NCI-H460 (cell line): Measurements from ENCODE around the gene EML4.

RAMPAGE:
- cytosol, long total RNA, result no peak
- long total RNA, result no peak
- nucleus, long total RNA, result no peak
Measured at GRCh38 chr2:39065087-39066204, 55.4 kb downstream of the SOS1 start.

DNA sequence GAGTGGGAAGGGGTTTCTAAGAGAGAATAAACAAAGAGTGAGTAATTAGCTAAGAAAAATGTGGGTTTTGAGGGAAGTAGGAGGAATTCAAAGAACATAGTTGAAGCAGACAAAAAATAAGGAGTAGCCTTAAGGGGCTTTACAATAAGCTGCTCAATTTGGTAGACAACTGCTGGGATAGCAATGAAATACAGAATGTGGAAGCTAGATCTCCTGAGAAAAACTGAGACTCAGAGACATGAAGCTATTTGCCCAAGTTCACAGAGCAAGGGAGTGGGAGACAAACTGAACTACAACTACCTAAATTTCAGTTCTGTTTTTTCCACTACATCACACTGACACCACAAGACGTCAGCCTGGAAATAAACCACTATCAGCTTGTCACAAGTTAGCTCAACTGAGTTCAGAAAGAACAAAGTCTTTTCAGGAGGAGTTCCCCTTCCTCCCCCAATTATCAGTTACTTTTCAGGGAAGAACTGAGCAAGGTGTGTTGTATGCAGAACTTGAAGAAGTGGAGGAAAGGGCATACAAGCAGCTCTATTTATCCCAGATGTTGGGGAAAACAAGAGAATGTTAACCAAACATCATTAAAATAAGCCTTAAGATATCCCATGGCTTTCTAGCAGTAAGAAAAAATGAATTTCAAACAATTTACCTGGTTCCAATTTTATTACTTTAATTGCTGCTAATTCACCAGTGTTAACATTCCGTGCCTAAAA is 59.5 kb downstream of the MAP4K3 start:
RAMPAGE:
- cytosol, long total RNA, result no peak
- long total RNA, result no peak
- nucleus, long total RNA, result no peak

RAMPAGE:
- cytosol, long total RNA, result no peak
- long total RNA, result no peak
- nucleus, long total RNA, result no peak
Measured at GRCh38 chr2:39435036-39435589, 2.0 kb downstream of the MAP4K3 start.

DNA sequence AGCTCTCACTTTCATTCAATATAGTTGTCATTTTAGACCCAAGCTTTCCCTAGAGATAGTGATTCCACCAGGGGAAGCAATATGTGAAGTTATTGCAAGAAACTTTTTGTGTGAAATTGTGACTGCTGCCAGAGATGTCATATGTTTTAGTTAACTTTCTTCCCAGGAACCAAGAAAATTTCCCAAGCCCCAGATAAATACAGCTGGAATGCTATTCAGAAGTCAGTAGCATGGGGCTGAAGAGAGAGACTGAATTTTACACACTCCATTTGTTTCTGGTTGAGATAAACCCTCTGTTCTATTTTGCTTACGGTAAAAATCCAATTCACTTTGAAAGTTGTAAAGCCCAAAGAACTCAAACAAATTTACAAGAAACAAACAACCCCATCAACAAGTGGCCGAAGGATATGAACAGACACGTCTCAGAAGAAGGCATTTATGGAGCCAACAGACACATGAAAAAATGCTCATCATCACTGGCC is 60.4 kb upstream of the MAP4K3 start:
RAMPAGE:
- cytosol, long total RNA, result no peak
- long total RNA, result no peak
- nucleus, long total RNA, result no peak

DNA sequence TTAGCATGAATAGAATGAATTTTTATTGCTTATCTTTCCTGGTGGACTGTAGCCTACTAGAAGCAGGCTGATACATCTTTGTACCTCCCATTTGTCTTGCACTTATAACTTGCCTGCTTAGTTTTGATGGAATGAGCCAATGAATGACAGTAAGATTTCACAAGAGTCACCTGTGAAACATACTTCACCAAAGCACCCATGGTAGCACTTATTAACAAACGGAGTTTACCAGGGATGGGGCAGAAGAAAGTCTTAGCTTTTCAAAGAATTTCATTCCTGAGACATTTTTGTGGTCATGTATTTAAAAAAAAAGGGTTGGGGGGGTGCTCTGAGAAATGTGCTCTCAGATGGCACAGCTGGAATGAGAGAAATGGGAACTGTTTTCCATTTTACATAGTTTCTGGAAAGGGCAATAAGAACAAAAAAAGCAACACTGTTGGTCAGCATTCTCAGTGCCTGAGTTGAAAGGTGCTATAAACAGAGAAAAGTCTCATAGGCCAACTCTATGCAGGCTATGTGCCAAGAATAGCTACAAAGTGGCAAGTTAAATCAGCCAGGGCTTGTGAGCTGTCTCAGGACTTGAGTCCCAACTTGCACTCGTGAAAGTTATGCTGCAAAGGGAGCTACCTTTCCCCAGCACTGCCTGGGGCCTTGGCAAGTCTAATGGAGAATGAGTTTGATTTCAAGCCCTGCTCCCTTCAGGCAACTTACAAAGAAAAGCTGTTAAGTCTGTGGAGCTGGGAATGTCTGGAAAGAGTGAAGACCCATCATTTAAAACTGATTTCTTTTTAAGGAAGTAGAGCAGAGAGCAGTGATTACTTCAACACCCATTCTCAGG is 170.7 kb downstream of the SLC8A1 start:
RAMPAGE:
- cytosol, long total RNA, result no peak
- long total RNA, result no peak
- nucleus, long total RNA, result no peak

DNA sequence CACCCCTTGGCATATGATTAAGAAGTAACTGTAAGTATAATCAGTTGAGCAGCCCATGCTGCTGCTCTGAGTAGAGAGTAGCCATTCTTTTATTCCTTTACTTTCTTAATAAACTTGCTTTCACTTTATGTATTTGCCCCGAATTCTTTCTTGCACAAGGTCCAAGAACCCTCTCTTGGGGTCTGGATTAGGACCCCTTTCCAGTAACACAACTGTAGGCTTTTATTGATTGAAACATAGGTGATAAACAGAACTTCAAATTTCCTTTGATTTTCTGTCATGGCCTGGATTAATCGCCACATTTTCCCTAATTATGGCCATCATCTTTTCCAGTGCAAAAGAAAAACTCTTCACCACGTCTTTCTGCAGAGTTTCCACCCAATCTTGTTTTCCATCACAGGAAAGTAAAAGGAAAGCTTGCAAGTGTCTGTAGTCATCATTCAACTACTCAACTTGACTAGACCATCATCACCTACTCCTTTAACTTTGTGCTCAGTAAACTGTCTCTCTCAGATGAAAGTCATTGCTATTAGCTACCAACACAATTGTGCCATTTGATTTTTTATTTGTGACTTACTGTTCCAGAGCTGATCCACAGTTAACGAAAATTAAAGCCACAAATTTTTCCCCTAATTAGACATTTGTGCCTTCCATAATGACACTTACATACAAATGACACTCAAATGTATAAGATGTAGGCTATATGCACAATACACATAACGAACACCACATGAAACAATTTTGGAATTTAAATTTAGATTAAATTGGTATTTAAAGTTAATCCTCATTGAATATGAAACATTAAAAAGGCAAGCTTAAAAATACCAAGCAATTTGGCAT is 49.3 kb downstream of the SLC8A1 start:
RAMPAGE:
- cytosol, long total RNA, result no peak
- long total RNA, result no peak
- nucleus, long total RNA, result no peak

GRCh38 chr2:41725732-41726369 is 322.0 kb upstream of the PKDCC start:
RAMPAGE:
- cytosol, long total RNA, result no peak
- long total RNA, result no peak
- nucleus, long total RNA, result no peak

RAMPAGE:
- cytosol, long total RNA, result no peak
- long total RNA, result no peak
- nucleus, long total RNA, result no peak
Measured at GRCh38 chr2:42049463-42049970, 1.7 kb downstream of the PKDCC start.

RAMPAGE:
- cytosol, long total RNA, result no peak
- long total RNA, result no peak
- nucleus, long total RNA, result no peak
Measured at GRCh38 chr2:42102639-42103266, 54.9 kb downstream of the PKDCC start.

DNA sequence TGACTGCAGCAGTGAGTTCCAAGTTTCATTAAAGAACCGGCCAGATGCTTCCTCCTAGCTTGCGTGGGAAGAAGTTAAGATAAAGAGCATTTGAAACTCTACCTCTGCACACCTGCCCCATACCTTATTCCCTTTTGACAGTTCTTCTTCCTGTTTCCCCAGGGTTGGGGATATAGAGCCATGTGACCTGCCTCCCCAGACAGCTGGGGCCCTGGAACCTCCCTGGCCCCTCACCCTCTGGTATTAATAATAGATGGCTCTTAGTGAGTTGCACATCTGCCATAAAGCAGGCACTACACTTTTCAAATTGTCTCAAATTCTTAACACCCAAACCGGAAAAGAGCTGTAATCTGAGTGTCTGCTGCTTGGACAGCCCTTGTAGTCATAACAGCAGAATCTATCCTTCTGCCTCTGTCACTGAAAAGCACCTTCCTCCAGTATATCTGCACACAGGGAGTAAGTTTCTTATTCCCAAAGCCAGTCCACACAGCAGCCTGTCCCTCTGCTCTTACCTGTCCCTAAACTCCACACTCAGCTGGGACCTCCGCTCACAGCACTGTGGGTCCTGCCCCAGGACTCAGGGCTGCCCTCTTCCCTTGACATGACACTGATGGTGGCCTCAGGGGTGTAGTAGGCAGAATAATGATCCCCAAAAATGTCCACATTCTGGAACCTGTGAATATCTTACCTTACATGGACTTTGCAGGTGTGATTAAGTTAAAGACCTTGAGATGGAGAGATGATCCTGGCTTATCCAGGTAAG is 39.9 kb upstream of the EML4 start:
RAMPAGE:
- cytosol, long total RNA, result no peak
- long total RNA, result no peak
- nucleus, long total RNA, result no peak

DNA sequence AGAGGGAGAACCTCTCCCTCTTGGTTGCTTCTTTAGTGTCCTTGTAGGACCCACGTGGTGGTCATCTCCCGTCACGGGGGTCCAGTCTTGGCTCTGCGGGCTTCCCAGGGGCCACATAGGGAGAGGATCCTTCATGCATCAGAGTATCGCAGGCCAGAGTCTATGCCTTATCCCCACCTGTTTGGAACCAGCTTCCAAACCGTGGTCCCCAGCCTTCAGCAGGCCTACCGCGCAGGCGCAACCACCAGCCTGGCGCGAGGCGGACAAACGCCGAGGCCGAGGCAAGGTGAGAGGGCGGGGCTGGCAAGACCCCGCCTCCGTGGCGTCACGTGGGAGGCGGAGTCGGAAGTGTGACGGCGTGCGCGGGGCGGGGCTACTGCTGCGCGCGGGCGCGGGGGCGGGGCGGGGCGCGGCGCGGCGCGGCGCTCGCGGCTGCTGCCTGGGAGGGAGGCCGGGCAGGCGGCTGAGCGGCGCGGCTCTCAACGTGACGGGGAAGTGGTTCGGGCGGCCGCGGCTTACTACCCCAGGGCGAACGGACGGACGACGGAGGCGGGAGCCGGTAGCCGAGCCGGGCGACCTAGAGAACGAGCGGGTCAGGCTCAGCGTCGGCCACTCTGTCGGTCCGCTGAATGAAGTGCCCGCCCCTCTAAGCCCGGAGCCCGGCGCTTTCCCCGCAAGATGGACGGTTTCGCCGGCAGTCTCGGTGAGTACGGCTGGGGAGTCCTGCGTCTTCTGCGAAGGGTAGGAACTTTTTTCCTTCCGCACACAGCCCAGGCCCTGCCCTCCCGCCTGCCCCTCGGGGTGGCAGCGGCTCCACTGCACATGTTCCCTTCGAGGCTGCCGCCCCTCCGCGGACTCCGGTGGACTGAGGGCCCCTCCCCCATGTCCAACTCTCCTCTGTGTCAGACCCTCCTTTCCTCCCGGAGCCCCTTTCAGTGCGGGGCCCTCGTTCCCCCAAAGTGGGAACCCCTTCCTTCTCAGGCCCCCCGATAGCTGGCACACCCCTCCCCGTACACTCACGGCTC is at the start of gene EML4:
Gene EML4, plus strand, starts transcription at position 420 of the 1,025 bp plus-strand sequence.
RAMPAGE:
- cytosol, long total RNA, result start-site peak on the plus strand centred at position 451 of the sequence, 78 bp wide, 821 and 1,327 reads in 2 replicates
- long total RNA, result no peak
- nucleus, long total RNA, result start-site peak on the plus strand centred at position 450 of the sequence, 66 bp wide, 1,919 and 304 reads in 2 replicates

DNA sequence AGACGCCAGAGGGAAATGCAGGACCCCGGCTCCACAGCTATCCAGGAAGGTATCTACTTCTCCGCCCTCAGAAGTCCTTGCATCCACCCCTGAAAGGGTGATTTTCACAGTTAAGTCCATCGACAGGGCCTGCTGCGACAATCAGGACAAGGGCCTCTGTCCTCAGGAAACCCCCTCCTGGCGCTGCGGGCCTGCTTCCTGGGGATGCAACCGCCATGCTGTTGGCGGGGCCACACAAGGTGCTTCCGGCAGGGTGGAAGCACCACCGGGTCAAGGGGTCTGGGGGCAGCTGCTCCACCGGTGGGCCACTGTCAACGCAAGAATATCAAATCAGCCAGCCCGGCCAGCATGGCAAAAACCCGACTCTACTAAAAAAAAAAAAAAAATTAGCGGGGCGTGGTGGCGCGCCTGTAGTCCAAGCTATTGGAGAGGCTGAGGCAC is 63.9 kb upstream of the COX7A2L start:
RAMPAGE:
- cytosol, long total RNA, result no peak
- long total RNA, result no peak
- nucleus, long total RNA, result no peak

GRCh38 chr2:42492448-42493520 is 998 bp downstream of the KCNG3 start:
RAMPAGE:
- cytosol, long total RNA, result no peak
- long total RNA, result no peak
- nucleus, long total RNA, result no peak

RAMPAGE:
- cytosol, long total RNA, result no peak
- long total RNA, result no peak
- nucleus, long total RNA, result no peak
Measured at GRCh38 chr2:42569777-42570339, 1.4 kb downstream of the MTA3 start.

RAMPAGE:
- cytosol, long total RNA, result no peak
- long total RNA, result no peak
- nucleus, long total RNA, result no peak
Measured at GRCh38 chr2:42787870-42788147, 4.6 kb downstream of the HAAO start.

RAMPAGE:
- cytosol, long total RNA, result no peak
- long total RNA, result no peak
- nucleus, long total RNA, result no peak
Measured at GRCh38 chr2:42809015-42809524, 16.7 kb upstream of the HAAO start.

DNA sequence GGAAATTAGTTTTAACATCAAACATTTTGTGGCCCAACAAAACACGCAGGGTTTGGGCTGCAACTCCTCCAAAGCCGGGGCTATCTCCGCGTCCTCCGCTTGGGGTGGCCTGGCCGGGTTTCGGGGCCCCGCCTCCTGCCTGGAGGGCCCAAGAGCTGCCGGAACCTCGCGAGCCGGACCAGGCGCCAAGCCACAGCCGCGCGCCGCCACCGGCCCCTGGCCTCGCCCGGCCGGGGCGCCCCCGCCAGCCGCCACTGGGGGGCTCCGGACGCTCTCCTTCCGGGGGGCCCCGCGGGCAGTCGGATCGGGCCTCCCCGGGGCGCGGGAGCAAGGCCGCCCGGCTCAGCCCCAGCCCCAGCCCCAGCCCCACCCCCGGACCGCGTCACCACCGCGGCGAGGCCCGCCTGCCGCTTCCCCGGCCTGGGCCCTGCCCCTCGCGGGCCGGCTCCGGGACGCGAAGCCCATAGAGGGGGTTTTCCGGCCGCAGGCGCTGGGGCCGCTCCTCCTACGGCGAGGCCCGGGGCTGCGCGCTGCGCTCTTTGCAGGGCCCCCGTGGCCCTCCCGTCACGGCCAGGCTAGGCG is 17.5 kb upstream of the HAAO start:
RAMPAGE:
- cytosol, long total RNA, result no peak
- long total RNA, result no peak
- nucleus, long total RNA, result no peak

DNA sequence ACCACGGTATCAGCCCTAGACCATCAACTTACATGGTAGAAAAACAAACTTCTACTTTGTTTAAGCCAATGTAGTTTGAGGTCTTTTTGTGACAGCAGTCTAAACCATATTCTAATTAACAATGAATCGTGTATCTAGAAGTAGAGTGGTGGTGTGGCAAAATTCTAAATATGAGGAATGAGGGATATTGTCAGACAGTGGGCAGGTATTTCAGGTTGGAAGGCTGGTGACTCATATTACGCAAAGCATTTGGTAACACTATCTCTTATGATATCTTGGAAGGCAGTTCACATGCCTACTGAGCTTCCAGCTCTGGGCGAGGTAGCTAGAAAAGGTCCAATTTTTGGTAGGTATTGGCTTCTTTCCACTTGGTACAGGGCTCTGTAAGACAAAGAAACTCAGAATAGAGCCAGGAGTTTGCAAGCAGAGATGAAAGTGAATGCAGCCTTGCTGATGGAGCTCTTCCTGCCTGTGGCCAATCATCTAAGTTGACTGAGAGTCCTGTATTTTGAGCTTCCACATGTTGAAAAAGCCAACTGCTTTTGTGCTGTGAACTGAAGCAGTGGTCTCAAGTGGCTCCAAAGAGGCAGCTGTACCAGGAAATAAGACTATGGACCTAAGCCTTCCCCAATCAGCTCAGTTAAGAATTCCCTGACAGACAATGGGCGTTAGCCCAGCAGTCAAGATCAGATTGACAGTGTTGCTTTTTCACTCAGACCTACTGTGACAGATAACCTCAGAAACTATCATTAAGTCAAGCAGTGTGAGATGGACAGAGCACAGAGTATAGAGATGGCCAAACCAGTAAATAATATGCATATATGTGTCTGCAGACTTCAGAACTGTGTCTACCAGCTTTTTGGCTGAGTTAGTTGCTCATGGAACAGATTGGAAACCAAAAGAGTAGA is 215.5 kb downstream of the ZFP36L2 start:
RAMPAGE:
- cytosol, long total RNA, result no peak
- long total RNA, result no peak
- nucleus, long total RNA, result no peak

GRCh38 chr2:43026380-43026691 is 200.1 kb downstream of the ZFP36L2 start:
RAMPAGE:
- cytosol, long total RNA, result no peak
- long total RNA, result no peak
- nucleus, long total RNA, result no peak

RAMPAGE:
- cytosol, long total RNA, result no peak
- long total RNA, result no peak
- nucleus, long total RNA, result no peak
Measured at GRCh38 chr2:43110366-43111037, 115.9 kb downstream of the ZFP36L2 start.